Monocyte (primary cell): ENCODE measurements around the genes NMU and SRP72.

- PRO-cap, 2 experiments = no peak in any of the 2 experiments
These were observed 538 bp downstream of the CLOCK start for GRCh38 chr4:55546245-55546497.

GRCh38 chr4:55547362-55547662 is 603 bp upstream of the CLOCK start:
- PRO-cap, 2 experiments = no peak in any of the 2 experiments

DNA sequence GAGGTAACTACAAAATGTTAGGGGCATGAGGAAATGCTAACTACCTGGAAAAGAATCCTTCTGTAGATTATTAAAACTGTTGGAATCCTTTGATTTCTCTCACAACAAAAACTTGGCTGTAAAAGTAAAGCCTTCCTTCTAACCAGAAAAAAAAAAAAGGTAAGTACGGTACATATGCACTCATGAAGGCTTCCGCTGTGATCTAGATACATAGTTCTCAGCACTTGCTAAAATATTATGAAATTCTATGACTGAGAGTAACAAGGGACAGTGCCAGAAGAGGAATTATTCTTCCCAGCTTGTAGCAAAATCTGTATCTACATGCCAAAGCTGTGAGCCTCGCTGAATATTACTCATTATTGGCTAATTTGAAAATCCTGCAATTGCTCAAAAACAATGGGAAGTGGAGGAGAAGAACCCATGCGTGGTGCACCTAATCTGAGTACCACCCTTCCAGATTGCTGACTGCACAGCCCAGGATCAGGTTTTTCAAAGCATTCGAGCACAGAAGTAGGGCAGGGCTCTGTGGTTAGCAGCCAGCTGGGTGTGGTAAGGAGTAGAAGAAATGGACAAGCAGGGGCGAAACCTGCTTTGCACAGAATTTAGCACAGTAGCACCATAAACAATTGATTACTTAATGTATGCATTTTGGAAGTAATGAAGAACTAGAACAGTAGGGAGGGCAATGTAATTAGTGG is 17.3 kb upstream of the PDCL2 start:
- PRO-cap, 2 experiments = no peak in any of the 2 experiments

DNA sequence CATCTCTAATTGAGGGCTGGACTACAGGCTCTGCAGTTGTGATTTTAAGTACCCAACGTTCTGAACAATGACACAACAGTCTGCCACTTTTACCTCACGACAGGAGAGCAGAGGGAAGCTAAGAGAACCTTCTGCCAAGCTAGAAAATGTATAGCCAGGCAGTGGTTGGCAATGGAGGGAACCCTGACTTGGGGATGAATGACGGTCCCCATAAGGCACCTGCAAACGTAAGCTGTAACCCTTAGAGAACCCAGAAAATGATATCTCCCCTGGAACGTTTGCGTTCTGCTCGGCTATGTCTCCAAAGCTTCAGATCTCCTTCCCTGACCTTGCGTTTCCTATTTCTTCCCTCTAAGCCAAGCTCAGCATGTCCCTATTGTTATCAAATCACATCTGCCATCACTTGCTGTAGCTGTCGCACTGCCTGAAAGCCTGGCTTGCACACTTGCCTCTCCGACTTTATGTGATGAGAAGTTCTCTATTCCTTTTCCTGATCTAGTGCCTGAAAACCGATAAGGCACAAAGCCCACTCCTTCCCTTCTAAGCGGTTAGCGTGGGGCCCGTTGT is 1.0 kb downstream of the NMU start:
- PRO-cap, 2 experiments = no peak in any of the 2 experiments

- PRO-cap, 2 experiments = no peak in any of the 2 experiments
These were observed at the start of gene NMU for GRCh38 chr4:55635566-55636560. TSS of gene NMU (minus strand) at chr4:55636298.

DNA sequence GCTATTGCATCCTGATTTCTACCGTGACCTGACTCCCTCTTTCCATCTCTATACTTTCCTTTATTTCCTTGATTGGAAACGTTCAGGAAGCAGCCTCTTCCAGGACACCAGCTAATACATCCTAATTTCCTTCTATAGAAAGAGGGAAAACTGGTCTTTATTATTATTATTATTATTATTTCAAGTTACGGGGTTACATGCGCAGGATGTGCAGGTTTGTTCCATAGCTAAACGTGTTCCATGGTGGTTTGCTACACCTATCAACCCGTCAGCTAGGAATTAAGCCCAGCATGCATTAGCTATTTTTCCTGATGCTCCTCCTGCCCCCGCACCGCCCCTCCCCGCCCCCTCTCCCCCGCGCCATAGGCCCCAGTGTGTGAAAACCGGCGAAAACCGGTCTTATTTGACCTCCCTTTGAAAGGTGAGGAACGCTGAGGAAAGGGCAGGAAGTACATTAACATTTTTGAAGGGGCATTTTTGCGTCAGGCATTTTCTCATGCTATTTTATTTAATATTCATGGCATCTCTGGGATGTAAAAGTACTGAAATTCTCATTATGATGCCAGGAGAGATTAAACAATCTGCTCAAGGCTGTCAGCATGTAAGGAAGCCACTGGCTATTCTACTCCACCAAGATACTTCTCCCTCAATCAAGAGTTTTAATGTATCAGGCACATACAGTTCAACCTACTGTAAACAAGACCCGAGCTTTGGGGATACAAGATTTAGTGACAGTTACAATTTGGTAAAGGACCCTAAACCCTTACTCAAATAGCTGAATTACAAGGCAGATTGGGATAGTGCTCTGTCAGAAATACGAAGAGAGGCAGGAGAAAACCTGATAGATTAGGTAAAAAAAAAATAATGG is 1.1 kb upstream of the NMU start:
- PRO-cap, 2 experiments = no peak in any of the 2 experiments

GRCh38 chr4:56215851-56216416 is 167.0 kb downstream of the CRACD start:
- PRO-cap, 2 experiments = no peak in any of the 2 experiments

- PRO-cap, 2 experiments = no peak in any of the 2 experiments
These were observed 5.3 kb upstream of the SRP72 start for GRCh38 chr4:56462038-56462583.

- PRO-cap, 2 experiments = peak in 2 of 2 experiments; most common plus-strand start chr4:56467633 (in 2); most common minus-strand start chr4:56467439 (in 2)
These were observed at the start of gene SRP72 for GRCh38 chr4:56467139-56468485. TSS of gene SRP72 (plus strand) at chr4:56467617.

GRCh38 chr4:56649759-56650545 is 31.1 kb downstream of the HOPX start:
- PRO-cap, 2 experiments = no peak in any of the 2 experiments

- PRO-cap, 2 experiments = no peak in any of the 2 experiments
These were observed 27.7 kb downstream of the HOPX start for GRCh38 chr4:56653252-56653912.

DNA sequence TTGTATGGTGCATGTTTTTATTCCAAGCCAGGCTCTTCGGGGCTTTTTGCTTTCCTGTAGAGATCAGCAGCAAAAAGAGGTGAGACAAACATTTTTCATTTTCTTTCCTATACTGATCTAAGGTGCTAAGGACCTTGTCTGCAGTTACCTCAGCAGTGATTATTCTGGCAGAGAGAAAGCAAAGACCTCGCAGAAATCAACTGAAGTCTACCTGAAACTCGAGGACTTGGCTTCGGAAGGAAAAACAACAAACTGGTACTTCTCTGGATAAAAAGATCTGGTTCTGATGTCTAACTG is 22.5 kb upstream of the HOPX start:
- PRO-cap, 2 experiments = no peak in any of the 2 experiments

DNA sequence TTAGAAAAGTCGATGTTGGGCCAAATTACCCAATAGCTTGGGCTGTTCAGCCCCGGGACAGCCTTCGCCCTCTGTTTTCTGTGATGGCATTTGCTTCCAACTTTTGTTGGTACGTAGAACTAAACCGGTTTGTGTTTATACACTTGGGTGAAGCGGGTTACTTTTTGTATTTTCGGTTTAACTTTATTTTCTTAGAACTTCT is 1.7 kb downstream of the REST start:
- PRO-cap, 2 experiments = no peak in any of the 2 experiments

DNA sequence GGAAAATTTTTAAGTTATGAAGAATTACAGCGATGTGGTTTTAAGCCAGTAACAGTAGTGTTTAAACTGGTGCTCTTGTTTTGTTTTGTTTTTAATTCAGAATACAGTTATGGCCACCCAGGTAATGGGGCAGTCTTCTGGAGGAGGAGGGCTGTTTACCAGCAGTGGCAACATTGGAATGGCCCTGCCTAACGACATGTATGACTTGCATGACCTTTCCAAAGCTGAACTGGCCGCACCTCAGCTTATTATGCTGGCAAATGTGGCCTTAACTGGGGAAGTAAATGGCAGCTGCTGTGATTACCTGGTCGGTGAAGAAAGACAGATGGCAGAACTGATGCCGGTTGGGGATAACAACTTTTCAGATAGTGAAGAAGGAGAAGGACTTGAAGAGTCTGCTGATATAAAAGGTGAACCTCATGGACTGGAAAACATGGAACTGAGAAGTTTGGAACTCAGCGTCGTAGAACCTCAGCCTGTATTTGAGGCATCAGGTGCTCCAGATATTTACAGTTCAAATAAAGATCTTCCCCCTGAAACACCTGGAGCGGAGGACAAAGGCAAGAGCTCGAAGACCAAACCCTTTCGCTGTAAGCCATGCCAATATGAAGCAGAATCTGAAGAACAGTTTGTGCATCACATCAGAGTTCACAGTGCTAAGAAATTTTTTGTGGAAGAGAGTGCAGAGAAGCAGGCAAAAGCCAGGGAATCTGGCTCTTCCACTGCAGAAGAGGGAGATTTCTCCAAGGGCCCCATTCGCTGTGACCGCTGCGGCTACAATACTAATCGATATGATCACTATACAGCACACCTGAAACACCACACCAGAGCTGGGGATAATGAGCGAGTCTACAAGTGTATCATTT is 3.1 kb downstream of the REST start:
- PRO-cap, 2 experiments = no peak in any of the 2 experiments

DNA sequence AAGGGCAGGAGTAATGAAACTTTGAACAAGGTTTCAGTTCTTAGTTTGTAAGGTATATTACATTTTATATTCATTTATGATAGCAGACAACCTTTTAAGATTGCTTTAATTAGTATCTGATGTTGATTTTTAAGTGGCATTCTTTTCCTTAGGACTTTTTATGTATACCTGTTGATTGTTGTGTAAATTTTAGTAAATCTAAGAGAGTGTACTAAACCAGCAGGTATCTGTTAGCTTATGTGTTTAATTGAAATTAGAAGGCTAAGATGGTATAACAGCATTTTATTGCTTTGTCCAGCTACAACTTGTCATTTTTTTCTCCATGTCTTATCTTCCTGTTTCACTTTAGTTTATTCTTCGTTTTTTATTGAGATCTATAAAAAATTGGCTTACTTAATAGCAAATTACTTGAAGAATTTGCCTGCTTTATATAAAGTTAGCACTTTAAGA is 24.5 kb downstream of the REST start:
- PRO-cap, 2 experiments = no peak in any of the 2 experiments

DNA sequence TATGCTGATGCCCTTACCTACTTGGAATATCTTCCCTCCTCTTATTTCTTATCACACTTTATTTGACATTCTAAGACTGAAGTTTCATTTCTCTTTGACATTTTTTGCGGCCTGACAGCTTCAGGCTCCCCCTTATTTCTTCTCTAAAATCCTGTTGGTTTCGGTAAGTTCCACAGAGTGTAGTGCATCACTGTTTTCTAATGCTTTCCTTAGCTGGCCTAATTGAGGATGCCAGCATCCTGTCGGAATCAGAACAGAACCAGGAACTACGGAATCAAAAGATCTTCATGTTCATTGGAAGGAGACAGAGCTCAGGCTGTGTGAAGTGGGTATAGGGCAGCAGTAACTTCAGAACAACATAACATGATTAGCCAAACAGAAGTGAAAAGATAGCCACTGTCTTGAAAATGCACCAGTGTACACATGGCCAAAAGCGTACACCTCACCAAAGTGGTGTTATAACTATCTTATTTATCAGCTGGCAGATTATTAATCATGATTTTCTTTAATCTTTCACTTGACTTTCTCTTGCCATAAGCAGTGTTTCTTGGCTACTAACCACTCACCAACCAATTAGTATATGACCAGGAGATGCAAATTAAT is 60.6 kb downstream of the IGFBP7 start:
- PRO-cap, 2 experiments = no peak in any of the 2 experiments

GRCh38 chr4:61201178-61202001 is 1.3 kb downstream of the ADGRL3 start:
- PRO-cap, 2 experiments = no peak in any of the 2 experiments

DNA sequence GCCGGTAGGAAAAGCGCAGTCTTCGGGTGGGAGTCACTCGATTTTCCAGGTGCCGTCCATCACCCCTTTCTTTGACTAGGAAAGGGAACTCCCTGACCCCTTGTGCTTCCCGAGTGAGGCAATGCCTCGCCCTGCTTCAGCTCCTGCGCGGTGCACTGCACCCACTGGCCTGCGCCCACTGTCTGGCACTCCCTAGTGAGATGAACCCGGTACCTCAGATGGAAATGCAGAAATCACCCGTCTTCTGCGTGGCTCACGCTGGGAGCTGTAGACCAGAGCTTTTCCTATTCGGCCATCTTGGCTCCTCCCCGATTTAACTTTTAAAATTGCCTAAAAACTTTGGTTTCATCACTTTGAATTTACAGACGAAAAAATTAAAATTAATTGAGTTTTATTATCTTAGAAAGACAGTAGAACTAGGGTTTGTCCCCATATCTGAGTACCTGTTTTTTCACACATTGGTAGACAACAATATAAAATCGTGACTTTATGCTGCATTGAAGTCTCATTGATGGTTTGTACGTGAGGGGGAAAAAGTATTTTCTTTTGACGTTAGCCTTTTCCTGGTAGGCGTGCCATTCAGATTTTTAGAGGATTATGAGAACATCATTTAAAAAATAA is 447.0 kb downstream of the ADGRL3 start:
- PRO-cap, 2 experiments = no peak in any of the 2 experiments

DNA sequence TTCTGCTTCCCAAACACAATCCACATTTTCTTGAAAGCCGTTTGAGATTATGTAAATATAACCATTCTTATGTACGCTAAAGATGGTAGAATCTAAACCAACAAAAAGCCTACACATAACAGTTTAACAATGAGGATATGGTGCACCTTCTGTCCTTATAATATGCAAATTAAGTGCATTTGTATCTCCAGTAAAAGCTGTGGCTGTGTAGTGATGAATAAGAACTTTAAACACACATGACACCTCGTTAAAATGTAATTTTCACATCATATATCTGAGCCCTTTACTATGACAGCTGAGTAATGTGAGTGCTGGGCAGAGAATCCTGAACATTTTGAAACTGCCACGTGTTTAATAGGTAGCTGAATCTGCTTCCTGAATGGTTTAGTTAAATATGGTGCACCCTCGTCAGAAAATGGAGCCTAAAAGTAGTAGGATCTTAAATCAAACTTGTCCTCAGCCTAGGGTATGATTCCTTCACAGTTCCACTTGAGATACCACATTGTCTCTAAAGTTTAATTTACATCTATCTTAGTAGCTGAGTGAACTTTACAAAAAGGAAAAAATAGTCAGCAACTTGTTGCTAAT is 540.8 kb downstream of the ADGRL3 start:
- PRO-cap, 2 experiments = no peak in any of the 2 experiments

GRCh38 chr4:62324084-62324592 is 1124.0 kb downstream of the ADGRL3 start:
- PRO-cap, 2 experiments = no peak in any of the 2 experiments